SK-MEL-5 (cell line): ENCODE measurements around a stretch of chr2.

DNA sequence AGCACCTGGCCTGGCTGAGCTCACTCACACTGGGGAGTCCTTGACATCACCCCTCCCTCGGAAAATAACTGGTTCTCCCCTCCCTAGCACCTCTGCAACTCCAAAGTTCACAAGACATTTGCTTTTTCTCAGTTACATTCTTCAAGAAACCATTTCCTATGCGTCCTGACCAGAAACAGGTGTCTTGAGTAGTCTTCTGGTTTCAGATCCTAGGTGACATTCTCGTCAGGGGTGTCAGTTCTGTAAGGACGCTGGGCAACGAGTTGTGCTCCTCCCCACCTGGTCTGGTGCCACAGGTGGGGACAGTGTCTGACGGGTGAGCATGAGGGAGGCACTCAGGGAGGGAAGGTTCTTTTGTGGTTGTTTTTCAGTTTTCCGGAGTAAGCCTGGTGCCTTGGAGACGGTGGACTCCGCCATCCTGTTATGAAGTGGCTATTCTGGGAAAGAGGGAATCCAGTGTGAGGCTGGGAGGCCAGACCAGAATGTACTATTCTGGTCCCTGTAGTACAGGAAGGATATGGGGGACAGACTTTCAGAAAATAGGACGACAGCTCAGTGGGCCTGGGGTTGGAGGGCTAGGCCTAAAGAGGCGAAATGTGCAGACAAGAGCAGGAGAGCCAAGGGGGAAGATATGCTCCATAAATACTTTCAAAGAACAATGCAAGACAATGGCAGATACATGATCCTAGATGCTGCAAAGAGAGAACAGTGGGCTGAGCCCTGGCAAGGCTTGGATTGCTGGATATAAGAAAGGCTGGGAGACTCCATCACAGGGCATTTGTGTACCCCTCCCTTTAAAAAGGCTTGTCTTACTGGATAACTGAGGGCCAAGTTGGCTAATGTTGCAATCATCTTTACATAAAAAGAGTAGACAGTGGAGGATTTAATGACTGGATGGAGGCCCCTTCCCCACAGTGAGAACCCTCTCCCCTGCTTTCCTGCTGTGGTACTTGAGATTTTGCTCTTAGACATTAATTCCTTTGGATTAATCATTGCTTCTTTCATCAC lies 50.7 kb downstream of the EPAS1 start:
RAMPAGE:
- cytosol, long total RNA: no peak
- long total RNA: no peak
- nucleus, long total RNA: no peak

RAMPAGE:
- cytosol, long total RNA: no peak
- long total RNA: no peak
- nucleus, long total RNA: no peak
Measured at GRCh38 chr2:46348631-46348841, 51.3 kb downstream of the EPAS1 start.

GRCh38 chr2:46360577-46361363 lies 63.6 kb downstream of the EPAS1 start:
RAMPAGE:
- cytosol, long total RNA: no peak
- long total RNA: no peak
- nucleus, long total RNA: no peak

DNA sequence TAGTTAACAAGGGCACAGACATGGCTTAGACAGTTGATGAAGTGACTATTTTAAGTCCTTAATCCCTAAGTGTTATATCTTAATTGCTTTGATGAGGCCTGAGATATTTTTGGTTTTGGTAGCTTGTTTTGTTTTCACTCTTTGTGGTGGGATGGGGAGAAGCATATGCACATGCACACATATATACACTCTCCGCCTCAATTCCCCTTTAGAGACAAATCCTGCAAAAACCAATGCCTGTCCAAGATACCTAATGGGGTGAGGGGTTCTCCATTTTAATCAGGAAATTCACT lies 66.7 kb downstream of the EPAS1 start:
RAMPAGE:
- cytosol, long total RNA: no peak
- long total RNA: no peak
- nucleus, long total RNA: no peak

GRCh38 chr2:46381848-46382243 lies 84.6 kb downstream of the EPAS1 start:
RAMPAGE:
- cytosol, long total RNA: no peak
- long total RNA: no peak
- nucleus, long total RNA: no peak

DNA sequence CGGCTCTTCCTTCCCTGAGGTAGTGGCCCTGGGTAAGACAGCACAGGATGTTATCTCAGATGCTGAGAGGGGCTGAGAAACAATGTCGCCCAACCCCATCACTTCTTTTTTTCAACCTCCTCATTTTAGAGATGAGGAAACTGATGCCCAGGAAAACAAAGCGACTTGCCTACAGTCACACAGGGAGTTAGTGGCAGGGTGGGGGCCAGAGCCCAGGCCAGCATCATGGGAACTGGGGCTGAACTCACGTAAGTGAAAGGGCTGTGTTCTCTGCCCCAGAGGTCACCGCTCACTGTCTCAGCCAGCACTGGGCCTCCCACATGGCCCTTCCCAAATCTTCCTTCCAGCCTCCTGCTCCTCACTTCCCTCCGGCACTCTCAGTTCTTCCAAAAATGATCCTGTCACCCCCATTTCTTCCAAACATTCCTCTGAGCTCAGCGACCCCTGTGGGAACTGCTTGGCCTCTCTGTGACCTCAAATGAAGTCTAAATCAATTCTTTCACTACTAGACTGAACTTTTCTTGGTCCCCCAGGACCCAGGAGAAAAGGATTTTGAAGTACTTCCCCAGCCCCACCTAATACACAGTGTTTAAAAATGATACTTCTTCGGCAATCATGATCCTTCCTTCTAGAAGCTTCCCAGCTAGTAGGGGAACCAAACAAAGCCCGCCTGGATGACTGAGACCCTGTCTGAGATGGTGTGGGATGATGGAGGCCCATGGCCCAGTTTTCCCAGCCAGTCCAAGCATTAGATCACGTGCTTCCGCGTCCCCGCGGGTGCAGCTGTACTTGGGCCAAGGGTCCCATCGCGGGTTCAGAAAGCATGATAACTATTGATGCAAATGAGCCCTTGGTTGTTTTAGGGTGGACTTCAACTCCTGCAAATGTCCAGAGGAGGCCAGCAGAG lies 91.8 kb downstream of the EPAS1 start:
RAMPAGE:
- cytosol, long total RNA: no peak
- long total RNA: no peak
- nucleus, long total RNA: no peak

DNA sequence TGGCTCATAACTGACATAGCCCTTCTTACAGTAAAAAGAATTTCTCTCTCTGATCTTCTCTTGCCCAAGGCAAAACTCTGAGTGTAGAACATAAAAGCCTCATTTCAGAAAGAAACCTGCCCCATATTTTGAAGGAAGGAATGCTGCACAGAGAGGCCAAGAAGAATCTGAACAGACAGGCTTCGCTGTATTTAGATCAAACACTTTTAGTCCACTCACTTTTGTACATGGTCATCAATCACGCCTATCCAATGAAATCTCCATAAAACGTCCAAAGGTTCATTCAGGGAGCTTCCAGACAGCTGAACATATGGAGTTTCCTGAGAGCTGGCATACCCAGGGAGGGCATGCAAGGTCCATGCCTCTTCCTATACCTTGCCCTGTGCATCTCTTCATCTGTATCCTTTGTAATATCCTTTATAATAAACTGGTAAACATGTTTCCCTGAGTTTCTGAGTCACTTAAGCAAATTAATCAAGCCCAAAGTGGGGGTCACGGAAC lies 119.6 kb downstream of the EPAS1 start:
RAMPAGE:
- cytosol, long total RNA: no peak
- long total RNA: no peak
- nucleus, long total RNA: no peak

GRCh38 chr2:46556554-46556866 lies 14.1 kb upstream of the ATP6V1E2 start:
RAMPAGE:
- cytosol, long total RNA: no peak
- long total RNA: no peak
- nucleus, long total RNA: no peak

RAMPAGE:
- cytosol, long total RNA: no peak
- long total RNA: no peak
- nucleus, long total RNA: no peak
Measured at GRCh38 chr2:46779562-46780185, 80.6 kb downstream of the SOCS5 start.

RAMPAGE:
- cytosol, long total RNA: no peak
- long total RNA: no peak
- nucleus, long total RNA: no peak
Measured at GRCh38 chr2:46909578-46910445, 5.8 kb downstream of the MCFD2 start.

RAMPAGE:
- cytosol, long total RNA: no peak
- long total RNA: no peak
- nucleus, long total RNA: no peak
Measured at GRCh38 chr2:46913467-46913843, 2.2 kb downstream of the MCFD2 start.

RAMPAGE:
- cytosol, long total RNA: no peak
- long total RNA: no peak
- nucleus, long total RNA: no peak
Measured at GRCh38 chr2:46943761-46944206, 2.8 kb downstream of the TTC7A start.

RAMPAGE:
- cytosol, long total RNA: no peak
- long total RNA: no peak
- nucleus, long total RNA: no peak
Measured at GRCh38 chr2:46962878-46963584, 22.0 kb downstream of the TTC7A start.

RAMPAGE:
- cytosol, long total RNA: no peak
- long total RNA: no peak
- nucleus, long total RNA: no peak
Measured at GRCh38 chr2:46983103-46983627, 42.1 kb downstream of the TTC7A start.

DNA sequence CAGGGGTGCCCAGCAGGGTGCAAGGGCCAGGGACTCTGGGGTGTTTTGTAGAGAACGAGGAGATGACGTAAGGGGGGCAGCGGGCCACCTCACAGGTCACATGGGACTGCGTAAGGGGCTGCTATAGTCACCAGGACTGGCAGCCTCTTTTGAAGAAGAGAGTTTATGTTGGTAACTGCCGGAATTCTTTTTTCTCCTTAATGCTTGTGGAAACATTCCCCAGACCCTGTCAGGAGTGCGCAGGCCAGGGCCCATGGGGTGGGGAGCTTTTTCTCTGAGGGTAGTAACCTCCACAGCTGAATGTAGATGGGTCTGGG lies 86.7 kb downstream of the TTC7A start:
RAMPAGE:
- cytosol, long total RNA: no peak
- long total RNA: no peak
- nucleus, long total RNA: no peak

RAMPAGE:
- cytosol, long total RNA: no peak
- long total RNA: no peak
- nucleus, long total RNA: no peak
Measured at GRCh38 chr2:47038234-47039041, 97.4 kb downstream of the TTC7A start.

DNA sequence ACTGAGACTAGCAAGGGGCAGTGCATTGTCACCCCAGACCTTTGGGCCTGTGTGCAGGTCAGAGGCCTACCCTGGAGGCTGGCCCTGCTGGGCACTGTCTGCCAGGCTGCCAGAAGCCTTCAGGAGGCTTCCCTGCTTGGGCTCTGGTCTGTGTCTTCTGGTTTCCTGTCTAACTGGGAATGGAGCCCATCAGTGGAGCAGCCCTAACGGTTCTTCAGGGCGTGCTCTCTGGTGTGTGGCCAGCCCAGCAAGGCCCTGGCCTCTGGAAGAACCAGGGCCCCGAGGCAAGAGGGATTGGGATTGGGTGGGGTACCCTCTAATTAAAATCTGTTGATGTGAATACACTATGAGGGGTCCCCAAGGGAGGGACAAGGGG lies 98.0 kb downstream of the STPG4 start:
RAMPAGE:
- cytosol, long total RNA: no peak
- long total RNA: no peak
- nucleus, long total RNA: no peak

RAMPAGE:
- cytosol, long total RNA: no peak
- long total RNA: no peak
- nucleus, long total RNA: no peak
Measured at GRCh38 chr2:47073679-47074687, 81.1 kb downstream of the STPG4 start.

GRCh38 chr2:47080211-47080584 lies 74.9 kb downstream of the STPG4 start:
RAMPAGE:
- cytosol, long total RNA: no peak
- long total RNA: no peak
- nucleus, long total RNA: no peak

GRCh38 chr2:47219069-47219525 lies 42.8 kb upstream of the CALM2 start:
RAMPAGE:
- cytosol, long total RNA: no peak
- long total RNA: no peak
- nucleus, long total RNA: no peak